RPMI7951 (cell line): ENCODE results near the genes TMEM232, SLC25A46, APC and SRP19.

DNA sequence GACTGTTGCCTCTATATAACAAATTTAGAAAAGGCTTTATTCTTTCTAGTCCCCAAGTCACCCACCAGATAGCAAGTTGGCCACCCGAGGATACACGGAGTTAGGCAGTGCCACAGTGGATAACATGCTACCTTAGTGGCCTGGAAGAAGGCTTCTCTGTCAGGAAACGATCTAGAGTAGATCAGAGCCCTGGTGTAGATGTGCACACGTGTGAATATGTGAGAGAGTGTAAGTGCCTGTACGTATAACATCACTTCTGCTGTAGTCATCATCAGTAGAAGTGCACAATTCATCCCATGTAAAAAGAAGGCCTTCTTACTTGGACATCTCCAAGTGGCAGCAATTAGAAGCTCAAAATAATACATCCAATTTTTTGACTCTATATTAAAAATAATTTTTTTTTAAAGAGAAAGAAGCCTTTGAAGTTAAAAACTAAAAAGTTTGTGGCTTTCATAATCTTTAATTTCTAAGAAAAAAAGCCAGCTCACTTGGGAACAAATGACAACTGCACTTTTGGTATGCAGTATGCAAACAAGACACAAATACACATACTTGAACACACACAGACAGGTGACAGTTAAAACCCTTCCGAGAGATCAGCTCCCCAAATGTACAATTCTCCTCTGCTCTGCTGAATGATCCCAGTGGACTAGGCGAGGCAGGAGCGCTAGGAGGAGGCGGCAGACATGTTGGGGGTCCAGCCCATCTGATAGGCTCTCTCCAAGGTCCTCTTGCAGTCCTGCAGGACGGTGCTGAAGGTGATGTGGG, 190.5 kb upstream of the EFNA5 start:
- RAMPAGE, long total RNA, result no peak

DNA sequence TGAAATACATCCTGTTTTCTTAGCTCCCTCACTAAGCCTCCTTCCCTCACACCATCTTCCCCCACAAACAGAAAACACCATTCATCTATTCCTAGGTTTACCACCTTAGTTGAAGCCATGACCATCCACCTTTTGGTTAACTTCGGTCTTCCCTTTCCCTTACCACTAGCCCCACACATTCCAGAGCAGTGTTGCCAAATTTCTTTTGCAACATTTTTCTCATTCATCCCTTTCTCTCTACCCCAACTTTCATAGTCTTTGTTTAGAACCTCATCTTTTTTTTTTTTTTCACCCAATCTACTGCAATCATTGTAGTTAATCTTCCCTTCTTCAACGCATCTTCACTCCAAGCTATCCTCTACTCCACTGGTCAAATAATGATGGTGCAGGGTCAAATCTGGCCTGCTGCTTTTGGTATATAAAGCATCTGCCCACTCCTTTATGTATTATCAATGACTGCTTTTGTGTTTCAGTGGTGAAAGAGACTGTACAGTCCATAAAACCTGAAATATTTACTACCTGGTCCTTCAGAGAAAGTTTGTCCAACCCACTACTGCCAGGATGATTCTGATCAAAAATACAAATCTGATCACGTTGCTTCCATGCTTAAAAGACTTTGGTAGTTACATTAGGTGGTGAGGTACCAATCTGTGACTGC, 272.7 kb upstream of the EFNA5 start:
- RAMPAGE, long total RNA, result no peak

DNA sequence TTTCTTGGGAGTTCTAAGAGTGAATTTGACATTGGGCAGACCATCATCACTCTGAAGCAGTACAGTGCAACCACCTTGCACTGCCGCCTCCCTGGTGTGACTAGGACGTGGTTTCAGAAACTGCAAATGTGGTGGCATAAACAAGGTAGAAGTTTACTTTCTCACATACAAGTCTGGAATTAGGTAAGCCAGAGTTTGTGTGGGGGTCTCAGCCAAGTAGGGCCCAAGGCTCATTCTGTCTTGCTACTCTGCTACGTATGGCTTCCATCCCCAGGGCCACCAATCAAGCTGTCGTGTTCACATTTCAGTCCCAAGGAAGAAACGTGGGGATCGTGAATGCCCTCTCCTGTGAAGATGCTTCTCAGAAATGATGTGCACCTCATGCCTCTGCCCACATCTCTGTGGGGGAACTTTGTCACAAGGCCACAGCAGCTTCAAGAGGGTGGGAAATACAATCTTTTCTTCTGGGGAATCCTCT, 167.9 kb downstream of the PJA2 start:
- RAMPAGE, long total RNA, result no peak

DNA sequence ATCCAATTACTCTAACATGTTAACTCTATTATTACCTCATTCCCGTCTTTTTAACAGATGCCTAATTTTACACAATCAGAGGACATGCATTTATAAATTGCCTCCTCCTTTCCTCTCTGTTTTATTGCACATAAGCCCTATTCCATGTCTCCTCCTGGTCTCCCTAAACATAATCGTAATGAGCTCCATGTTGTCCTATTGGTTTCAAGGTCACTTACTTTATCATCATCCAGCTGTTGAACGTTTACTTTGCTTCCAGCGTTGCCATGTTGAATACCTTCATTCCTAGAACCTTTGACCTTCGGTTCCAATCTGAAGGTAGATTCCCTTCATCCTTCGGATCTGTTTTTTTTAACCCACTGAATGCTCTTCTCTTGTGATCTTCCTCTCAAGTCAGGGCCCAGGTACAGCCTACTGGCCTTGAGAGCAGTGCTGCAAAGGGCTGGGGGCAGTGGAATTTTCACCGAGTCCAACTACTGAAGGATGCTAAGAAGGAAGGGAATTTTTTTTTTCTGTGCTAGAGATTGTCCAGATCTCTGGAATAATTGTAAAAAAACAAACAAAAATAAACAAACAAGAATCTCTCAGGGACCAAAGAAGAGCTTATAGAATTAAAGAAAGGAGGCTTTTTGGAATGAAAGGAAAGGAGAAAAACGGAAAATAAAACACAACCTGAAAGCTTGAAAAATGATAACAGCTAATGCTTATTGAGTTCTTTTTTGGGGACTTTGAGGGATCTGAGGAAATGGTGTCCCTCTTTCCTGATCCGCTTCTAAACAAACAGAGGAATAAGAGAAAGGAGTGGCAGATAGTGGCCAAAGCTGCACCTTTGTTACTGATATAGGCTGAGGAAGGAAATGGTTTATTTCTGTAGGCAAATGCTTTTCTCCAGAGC, 84.1 kb downstream of the PJA2 start:
- RAMPAGE, long total RNA, result no peak

- RAMPAGE, long total RNA, result no peak
These were observed 1.8 kb downstream of the PJA2 start for GRCh38 chr5:109407905-109408350.

DNA sequence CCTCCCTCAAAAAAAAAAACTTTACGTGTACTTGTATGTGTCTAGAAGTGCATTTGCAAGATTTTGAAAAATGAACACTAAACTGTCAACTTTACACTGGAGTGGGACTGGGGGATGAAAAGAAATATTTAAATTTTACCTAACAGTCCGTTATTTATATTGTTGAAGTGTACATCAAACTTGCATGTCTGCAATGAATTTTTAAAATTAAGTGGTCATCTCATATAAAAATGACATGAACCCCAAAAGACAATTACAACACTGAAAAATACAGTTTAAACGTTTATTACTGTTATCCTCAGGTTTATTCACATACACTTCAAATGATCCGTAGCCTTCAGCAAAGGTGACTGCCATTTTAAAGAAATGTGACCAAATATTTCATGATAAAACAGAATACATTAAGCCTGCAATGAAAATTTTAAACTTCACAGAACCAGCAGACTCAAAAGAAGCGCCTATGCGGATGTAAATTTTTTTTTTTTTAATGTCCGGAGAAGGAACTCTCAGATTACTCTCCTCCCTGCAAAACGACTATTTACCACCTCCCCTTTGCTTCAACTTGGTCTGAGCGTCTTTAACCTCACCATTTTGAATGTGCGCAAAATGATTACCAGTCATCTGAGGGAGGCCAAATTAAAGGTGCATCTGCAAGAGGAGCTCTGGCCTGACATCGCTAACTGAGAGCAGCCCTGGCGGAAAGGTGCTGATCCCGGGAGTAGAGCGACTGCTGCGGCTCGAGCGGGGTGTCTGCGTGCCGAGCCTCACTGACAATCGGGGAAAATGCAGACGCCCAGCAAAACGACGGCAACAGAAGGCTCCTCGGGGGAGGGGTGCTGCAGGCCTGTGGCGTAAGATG, 1.0 kb downstream of the PJA2 start:
- RAMPAGE, long total RNA, result no peak

GRCh38 chr5:109673574-109674045, 16.1 kb upstream of the MAN2A1 start:
- RAMPAGE, long total RNA, result no peak

GRCh38 chr5:109774517-109775044, 84.9 kb downstream of the MAN2A1 start:
- RAMPAGE, long total RNA, result no peak

DNA sequence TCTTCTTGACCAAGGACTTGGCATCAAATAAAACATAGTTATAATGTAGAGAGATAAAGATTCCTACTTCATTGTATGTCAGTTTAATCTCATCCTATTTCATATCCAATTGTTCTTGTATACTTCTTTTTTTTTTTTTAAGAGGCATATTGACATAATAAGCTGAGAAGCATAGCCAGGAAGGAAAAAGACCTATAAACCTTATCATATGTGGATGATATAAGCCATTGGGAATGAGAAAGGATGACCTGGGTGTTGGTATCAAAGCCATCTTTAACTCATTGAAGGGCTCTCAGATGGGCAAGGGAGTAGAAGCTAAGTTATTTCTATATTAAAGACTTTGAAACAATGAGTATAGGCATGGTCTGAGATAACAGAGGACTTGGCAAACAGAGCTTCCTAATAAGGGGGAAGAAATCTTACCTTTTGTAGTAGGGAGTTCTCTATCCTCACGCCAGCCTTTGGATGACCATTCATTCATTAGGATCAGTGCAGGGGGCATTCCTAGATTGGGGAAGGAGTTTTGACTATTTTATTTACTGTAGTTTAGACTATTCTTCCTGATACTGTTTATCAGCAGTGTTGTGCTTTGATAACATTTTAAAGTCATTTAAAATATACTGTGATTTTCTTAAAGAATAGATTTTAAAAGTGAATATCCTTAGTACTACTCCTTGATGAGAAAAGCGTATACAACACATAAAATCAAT, 95.7 kb downstream of the MAN2A1 start:
- RAMPAGE, long total RNA, result no peak

GRCh38 chr5:110726243-110726929, at the start of gene TMEM232:
TMEM232 (minus strand) TSS chr5:110726671.
- RAMPAGE, long total RNA, result no peak

DNA sequence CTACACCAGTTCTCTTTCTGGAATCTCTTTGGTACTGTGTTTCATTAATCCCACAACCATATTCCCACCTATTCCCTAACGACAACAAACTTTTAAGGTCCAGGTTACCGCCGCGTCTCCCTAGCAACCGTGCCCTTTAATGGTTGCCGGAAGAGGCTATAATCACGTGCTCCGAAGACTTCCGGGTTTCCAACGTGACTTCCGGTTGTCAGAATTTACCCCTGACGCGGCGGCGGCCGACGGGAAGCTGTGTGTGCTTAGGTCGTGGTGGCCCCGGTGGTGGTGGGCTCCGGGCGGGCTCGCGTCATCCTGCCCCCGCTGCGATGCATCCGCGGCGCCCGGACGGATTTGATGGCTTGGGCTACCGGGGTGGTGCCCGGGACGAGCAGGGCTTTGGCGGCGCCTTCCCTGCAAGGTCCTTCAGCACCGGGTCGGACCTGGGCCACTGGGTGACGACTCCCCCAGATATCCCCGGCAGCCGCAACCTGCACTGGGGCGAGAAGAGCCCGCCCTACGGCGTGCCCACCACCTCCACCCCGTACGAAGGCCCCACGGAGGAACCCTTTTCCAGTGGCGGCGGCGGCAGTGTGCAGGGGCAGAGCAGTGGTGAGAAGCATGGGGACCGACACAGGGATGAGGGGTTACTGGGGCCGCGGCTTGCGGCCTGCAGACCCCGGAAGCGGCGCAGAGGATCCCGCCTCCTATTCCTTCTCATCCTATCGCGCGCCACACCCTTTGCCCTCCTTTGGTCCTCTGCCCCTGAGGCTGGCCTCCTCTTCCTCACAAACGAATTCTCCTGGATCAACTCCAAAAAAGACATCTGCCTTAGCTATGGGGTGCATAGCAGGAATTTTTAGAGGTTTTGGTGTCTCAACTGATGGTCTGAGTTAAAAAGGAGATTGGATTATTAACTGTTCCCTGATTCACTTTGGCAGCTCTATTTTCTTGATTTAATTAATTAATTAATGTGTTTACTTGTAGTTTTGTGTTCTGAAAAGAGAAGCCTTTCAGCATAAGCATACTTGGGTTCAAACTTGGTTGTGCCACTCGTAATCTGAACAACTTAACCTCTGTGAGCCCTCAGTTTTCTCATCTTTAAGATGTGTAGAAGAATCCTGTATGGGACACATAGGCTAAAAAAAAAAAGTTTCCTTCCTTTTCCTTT, at the start of gene SLC25A46:
Gene SLC25A46, plus strand, starts transcription at position 211 of the 1,165 bp plus-strand sequence.
- RAMPAGE, long total RNA, result no peak

DNA sequence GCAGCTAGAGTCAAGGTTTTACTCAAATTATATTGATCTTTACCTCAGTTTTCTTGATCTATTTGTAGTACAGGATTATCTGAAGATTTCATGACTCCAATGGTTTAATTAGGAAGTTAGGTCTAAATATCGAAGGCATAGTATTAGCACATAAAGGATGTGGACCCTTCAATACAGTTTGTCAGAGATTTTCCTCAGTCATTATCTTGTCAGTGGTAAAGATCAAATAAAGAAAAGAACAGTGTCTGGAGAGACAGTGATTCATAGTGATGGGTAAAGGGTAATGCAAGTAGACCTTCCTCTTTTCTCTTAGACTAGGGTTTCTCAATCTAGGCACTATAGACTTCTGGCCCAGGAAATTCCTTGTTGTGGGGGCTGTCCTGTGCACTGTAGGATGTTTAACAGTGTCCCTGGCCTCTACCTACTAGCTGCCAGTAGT, 6.8 kb downstream of the CAMK4 start:
- RAMPAGE, long total RNA, result no peak

DNA sequence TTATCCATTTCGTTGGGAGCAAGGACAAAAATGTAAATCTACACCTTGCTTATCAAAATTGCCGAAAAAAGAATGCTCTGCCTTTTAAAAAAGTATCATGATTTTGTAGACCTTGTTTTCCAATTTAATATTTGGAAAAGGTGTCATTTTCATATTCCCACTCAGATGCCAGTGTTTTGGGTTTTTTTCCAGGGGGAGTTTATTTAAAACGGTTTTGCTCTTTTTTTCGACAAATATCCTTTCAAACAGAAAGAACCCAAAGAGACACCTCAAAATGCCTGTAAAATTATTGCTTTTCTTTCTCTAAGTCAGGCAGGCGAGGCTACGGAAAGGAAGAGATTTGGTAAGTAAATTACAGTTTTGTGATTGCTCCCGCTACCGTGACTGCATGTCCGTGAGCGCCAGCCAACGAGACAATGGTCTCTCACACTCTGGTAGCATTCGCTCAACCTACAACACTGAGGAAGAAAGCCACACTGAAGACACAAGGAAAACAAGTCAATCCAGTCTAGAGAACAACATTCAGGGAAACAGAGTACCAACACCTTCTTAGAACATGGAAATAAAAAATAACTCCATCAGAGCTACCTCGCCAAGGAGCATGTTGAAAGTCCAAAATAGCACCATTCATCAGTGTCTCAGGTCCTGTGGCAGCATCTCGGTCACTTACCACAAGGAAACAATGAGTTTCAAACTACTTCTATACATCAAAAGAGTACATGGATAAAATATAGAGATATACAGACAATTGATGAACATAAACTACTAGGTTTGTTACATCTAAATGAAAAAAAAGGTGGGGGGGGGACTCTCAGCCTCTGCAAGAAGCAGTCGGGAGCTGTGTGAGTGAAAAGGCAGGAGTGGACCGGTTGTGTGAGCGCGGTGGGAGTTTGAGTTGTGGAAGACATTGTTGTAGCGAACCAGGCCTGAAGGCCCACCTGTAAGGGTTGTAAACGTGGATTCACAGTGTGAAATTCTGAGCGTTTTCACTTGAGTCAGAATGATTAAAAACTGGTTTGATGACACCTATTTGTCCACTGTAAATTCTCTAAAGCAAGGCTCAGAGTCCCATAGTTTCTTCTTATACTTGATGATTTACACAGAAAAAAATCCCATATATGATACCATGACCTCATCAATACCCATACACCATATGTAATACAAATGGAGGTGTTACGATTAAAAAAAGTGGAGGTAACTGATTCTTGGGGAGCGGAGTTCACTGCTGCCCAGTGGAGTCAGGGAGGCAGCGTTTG, 26.8 kb downstream of the NREP start:
- RAMPAGE, long total RNA, result no peak

GRCh38 chr5:111742562-111743165, 14.3 kb downstream of the NREP start:
- RAMPAGE, long total RNA, result no peak

DNA sequence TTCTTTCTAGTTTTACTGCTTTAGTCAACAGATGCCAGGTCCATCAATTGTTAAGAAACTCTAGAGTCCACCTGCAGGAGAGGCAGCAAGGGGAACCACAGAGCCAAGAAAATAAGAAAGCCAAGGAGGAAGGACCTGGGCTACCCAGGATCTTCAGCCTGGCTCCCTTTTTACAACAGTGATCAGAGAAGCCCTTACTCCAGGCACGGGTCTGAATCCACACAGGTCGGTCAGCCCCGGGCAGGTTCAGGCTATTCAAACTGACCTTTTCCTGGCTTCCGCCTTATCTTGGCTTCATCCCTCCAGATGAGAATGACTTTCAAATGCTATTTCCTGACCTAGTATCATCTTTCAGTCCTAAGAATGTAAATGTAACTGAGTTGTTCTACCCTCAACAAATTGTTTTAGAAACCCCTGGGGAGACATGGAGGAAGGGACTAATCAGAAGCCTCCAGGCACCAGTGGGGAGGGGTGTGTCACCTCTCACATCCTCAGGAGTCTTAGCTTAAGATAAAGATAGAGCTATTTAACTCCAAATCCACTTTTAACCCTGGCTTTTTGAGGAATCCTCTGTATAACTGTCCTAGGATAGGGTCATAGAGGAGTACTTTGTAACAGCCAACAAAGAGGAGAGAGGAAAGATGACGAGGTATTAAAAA, 213.2 kb downstream of the EPB41L4A start:
- RAMPAGE, long total RNA, result no peak

GRCh38 chr5:112293415-112294042, 125.5 kb downstream of the EPB41L4A start:
- RAMPAGE, long total RNA, result no peak

- RAMPAGE, long total RNA, result no peak
These were observed 50.2 kb downstream of the EPB41L4A start for GRCh38 chr5:112368464-112369667.

DNA sequence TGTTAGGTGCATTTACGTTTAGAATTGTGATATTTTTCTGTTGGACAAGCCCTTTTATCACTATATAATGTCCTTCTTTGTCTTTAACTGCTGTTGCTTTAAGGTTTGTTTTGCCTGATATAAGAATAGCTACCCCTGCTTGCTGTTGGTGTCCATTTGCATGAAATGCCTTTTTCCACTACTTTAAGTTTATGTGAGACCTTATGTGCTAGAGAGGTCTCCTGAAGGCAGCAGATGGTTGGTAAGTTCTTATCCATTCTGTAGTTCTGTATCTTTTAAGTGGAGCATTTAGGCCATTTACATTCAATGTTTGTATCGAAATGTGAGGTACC, 102.2 kb upstream of the EPB41L4A start:
- RAMPAGE, long total RNA, result no peak

GRCh38 chr5:112737396-112738527, at the start of gene APC:
APC (plus strand) TSS chr5:112737885.
- RAMPAGE, long total RNA, result no peak

DNA sequence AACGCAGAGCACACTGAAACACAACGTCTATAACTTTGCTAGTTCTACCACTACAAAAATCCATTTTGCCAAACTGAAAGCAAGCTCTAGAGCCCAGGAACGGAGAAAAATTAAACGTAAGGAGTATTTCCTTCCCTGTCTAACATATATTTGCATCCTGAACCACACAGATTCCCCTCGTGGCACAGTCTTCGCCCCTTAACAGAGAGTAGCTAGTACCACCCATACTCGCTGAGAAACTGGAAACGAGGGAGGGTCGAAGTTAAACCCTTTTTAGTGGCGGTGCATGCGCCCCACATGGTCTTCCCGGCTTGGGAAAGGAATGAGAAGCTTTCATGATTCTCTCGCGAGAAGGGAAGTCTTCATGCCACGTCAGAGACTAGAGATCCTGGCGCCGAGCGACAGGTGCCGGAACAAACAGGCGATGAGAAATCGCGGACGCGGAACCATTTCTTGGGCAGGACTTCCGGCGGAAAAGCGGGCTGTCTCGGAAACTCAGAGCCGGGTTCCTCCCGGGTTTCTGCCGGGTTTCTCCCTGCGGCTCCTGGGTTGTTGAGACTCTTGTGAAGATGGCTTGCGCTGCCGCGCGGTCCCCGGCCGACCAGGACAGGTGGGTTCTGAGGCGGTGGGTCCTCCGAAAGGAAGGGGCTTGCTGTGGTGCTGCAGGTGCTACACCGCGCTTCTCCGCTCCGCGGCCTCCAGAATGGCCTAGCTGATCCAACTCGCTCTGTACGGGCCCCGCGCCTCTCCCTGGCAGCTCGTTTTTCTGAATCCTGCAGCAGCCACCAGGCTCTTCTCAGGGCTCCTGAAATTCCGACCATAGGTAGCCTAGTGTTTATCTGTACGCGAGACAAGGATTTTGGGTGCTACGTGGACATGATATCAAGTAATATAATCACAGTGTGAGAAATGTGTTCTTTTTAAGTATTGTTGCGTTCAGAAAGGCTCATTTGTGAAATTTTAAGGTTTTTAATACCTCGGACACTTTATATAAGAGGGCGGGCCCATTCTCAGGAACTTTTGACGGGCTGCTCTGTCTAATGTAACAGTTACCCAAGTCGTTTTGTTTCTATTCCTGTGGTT, at the start of gene SRP19:
Gene SRP19, plus strand, starts transcription at position 480 of the 1,083 bp plus-strand sequence.
- RAMPAGE, long total RNA, result start-site peak on the plus strand centred at position 513 of the sequence, 30 bp wide, 166 and 22 reads in 2 replicates